GM19240 (cell line): ENCODE measurements around the gene SLC13A4.

- RRBS: no CpG with 5 or more reads among the region's 32 CpGs
Observed at GRCh38 chr7:135662762-135663654, 694 bp downstream of the STMP1 start.

DNA sequence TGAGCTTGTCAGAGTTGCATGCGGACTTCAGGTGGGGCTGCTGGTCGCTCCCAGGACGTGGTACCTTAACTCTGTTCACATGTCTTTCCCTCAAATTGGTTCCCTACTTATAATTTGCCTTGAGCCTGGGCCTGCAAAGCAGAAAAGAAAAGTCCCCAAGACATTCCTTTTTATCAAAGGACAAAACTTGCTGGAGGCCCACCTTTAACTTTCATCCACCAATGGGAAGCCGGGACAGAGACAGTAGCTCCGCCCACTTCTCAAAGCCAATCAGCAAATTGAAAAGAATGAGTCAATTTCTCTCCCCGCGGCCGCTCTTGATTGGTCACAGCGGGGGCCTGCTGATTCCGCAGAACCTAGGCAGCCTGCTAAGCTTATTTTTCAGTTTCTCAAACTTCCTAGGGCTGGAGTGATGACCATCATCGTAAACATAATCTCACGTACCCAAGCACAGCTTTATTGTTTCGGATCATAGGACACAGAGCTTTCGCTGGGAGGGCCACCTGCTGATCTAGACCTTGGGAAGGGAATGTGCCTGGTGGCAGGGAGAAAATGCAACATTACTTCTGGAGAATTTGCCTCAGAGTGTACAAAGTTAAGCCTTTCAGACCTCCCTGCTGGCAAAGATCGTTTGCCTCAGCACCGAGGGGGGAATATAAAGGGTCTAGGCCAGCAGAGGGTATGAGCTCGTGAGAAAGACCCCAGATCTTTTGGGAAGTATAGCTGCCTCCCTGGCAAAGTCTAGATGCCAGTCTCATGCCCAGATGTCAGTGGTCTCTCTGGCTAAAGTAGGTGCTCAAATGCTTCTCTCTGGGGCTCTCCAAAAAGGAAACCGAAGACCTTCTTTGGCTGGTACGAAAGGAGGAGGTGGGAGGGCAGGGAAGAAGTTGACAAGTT is at the start of gene SLC13A4:
TSS of gene SLC13A4 (minus strand) at position 142 of the 897 bp plus-strand sequence.
- RRBS: no CpG with 5 or more reads among the region's 19 CpGs

- RRBS: 77% methylated on average over 1 of the region's 16 CpGs
Observed at GRCh38 chr7:135757741-135758919, 9.5 kb upstream of the FAM180A start.

DNA sequence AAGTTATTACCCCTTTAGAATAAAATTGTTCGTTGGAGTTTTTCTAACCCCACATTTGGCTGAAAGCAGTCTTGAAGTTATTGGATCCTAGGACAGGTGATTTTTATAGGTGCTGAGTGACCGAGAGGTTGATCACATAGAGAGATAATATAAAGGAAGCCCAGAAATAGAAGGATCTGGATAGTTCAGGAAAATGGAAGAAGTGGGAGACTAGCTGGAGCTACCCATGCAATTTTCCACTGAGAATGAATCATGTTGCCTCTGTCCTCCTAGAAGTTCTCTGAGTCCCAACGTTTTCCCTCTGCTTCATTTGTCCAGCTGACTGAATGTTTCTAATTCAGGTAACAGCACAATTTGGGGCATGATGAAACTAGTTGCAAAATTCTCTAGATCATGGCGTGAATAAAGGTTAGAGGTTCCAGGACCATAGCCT is 17.9 kb upstream of the FAM180A start:
- RRBS: no CpG with 5 or more reads among the region's 4 CpGs

GRCh38 chr7:135811583-135811947 is 63.0 kb upstream of the FAM180A start:
- RRBS: no CpG with 5 or more reads among the region's 1 CpG

- RRBS: no CpG with 5 or more reads among the region's 2 CpGs
Observed at GRCh38 chr7:135928635-135929610, 48.2 kb downstream of the MTPN start.

GRCh38 chr7:135977700-135977843 is 413 bp upstream of the MTPN start:
- RRBS: no CpG with 5 or more reads among the region's 3 CpGs

GRCh38 chr7:137890170-137891207 is 43.7 kb upstream of the DGKI start:
- RRBS: no CpG with 5 or more reads among the region's 6 CpGs

GRCh38 chr7:137990232-137990766 is 11.6 kb downstream of the CREB3L2 start:
- RRBS: no CpG with 5 or more reads among the region's 6 CpGs

DNA sequence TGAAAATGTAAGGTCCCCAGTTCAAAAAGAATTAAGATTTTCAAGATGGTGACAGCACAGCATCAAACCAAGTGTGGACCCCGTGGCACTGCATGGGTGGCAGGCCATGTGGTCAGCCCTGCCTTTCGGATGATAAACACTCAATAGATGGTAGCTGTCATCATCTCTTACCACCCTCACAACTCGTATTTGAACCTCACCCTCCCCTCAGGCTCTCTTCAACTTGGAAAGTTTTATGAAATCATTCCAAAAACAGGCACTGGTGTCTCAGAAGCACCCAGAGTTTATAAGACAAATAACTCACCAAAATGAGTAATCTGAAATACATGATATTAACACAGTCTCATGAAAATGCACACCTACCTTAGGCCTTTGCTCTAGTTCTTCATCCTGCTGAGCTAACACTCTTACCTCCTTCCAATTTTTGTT is 3.1 kb downstream of the CREB3L2 start:
- RRBS: no CpG with 5 or more reads among the region's 3 CpGs

GRCh38 chr7:138752267-138753038 is 45.3 kb upstream of the TMEM213 start:
- RRBS: no CpG with 5 or more reads among the region's 17 CpGs

DNA sequence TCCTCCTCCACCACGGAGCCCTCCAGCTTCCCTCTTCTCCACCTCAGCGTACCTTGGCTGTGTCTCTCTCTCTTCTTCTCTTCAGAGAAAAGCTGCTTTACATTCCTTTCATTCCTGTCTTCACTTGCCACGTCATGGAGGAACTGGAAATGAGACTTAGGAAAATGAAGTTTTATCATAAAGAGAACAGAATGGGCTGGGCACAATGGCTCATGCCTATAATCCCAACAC is 11.8 kb upstream of the TMEM213 start:
- RRBS: no CpG with 5 or more reads among the region's 3 CpGs

GRCh38 chr7:139074655-139075454 is 34.7 kb downstream of the ZC3HAV1 start:
- RRBS: no CpG with 5 or more reads among the region's 6 CpGs

GRCh38 chr7:139094980-139095834 is 14.3 kb downstream of the ZC3HAV1 start:
- RRBS: no CpG with 5 or more reads among the region's 16 CpGs

DNA sequence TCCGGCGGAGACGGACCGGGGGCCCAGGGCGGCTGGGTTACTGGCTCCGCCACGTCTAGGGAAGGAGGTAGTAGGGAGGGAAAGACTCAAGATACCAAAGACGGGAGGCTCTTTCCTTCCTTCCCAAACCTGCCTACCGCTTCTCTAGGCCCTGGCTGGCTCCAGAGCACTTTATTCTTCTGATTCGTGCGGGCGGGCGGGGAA is 1.1 kb downstream of the ZC3HAV1 start:
- RRBS: no CpG with 5 or more reads among the region's 13 CpGs

DNA sequence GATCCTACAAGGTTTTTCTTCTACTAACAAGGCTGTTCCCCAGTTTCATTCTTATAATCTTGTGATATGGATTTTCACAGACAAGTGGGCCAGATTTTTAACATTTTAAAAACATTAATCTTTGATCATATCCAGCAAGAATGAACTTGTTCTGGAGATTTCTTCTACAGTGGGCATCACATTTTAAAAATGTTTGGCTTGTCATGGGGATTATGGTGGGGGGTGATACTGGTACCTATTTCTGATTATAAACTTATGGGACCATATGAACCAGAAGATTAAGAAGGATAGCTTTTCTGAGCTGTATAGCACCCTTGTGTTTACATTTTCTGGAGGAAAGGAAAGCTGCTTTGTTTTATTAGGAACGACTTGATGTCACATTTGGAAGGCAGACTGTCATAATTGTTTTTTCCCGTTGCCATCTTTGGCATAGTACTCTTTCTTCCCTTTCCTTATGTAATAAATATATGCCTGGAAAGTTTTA is 9.9 kb downstream of the LUC7L2 start:
- RRBS: no CpG with 5 or more reads among the region's 2 CpGs

DNA sequence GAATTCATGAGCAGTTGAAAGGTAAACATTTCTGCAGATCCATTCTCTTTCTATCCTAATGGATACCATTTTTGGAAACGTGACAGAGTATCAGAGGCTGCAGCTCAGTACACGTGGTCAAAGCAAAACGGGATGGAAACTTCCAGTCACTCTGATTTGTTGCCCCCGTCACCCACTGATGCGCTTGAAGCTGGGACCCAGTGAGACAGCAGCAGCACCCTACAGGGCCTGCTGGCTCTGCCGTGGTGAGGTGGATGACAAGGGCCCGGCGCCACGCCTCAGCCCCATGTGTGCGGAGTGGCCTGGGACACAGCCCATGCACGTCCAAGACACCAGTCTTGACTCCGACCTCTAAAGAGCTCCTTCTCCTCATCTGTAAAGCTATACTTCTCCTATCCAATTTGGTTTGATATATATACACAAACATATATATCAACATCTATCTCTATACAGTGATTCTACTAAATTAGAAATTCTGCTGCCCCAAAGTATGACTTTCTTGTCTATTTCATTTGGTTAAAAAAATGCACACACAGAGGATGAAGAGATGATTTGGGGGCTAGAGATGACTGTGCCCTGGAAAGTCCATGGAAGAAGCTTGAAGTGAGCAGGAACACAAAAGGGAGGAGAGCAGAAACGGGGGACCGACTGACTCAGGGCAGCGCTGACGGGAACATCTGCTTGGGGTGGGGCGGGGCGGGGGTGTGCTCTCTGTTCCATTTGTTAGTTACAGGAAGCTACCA is 39.1 kb downstream of the CLEC2L start:
- RRBS: no CpG with 5 or more reads among the region's 18 CpGs

GRCh38 chr7:139567695-139568907 is 44.6 kb downstream of the CLEC2L start:
- RRBS: no CpG with 5 or more reads among the region's 23 CpGs

GRCh38 chr7:139596725-139597189 is 73.3 kb downstream of the CLEC2L start:
- RRBS: 96% methylated on average over 5 of the region's 19 CpGs

GRCh38 chr7:139679974-139680610 is 97.7 kb downstream of the HIPK2 start:
- RRBS: no CpG with 5 or more reads among the region's 13 CpGs